SK-N-SH (cell line): ENCODE data around the gene ATP12A.

- RRBS, result no CpG with 5 or more reads among the region's 4 CpGs
CAGE:
- cytosol, long polyA plus RNA, result no peak
- long polyA plus RNA, result no peak
- nucleus, long polyA plus RNA, result no peak
Observed at GRCh38 chr13:23714927-23715371, 144.7 kb downstream of the TNFRSF19 start.

- RRBS, result no CpG with 5 or more reads among the region's 8 CpGs
CAGE:
- cytosol, long polyA plus RNA, result no peak
- long polyA plus RNA, result no peak
- nucleus, long polyA plus RNA, result no peak
Observed at GRCh38 chr13:23728621-23729422, 158.6 kb downstream of the TNFRSF19 start.

DNA sequence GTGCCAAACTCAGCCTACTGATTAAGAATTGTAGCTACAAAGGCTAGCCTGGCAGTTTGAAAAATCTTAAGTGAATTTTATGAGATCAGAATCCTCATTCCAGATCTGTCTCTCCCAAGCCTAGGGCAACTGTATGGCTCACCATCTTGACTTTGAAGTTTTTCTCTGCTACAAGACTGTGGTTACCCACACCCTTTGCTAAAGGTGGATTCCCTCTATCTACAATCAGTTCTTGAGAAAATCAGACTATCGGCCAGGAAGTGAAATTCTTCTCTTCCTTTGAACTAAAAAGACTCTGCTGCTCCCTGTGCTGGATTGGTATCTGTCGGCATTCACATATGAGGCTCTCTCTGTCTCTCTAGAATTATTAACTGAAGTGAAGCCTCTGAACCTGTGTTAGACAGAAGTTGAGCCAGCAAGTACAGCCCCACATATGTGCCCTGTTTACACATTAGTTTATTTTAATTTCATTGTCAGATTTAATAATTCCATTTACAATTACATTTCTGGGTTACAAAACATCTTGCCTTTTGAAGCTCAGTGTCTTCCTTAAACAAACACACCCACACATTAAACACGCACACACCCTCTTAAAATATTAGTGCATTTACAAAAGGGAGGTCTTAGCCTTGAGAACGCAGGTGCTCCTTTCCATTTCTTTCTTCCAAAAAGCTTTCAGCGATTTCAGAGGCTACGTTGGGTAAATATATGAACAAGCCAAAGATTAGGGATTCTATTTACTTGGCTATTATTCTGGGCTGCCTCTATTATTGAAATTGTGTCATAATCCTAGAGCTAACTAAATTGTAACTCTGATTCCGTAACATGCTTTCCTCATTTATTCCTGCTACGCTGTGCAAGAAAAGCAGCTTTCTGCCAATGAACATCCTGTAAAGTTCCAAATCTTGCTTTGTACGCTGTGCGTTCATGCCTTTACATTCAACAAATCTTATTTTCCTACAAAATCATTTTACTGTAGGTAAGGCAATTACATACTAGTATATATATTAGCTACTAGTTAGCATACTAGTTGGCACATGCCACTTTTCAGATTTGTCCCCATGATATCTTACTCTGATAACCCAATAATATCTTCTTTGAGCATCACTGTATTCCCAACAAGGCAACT, 145.6 kb downstream of the MIPEP start:
- RRBS, result no CpG with 5 or more reads among the region's 10 CpGs
CAGE:
- cytosol, long polyA plus RNA, result no peak
- long polyA plus RNA, result no peak
- nucleus, long polyA plus RNA, result no peak

DNA sequence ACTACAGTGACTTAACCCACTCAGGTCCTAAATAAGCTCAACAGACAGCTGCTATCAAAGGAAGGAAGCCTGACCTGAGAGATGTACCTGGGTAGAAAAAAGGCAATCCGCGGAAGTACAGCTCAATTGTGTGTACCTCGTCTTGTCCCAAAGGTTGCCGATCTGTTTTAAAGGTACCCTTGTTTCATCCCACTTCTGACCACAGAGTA, 77.6 kb upstream of the MIPEP start:
- RRBS, result no CpG with 5 or more reads among the region's 4 CpGs
CAGE:
- cytosol, long polyA plus RNA, result no peak
- long polyA plus RNA, result no peak
- nucleus, long polyA plus RNA, result no peak

DNA sequence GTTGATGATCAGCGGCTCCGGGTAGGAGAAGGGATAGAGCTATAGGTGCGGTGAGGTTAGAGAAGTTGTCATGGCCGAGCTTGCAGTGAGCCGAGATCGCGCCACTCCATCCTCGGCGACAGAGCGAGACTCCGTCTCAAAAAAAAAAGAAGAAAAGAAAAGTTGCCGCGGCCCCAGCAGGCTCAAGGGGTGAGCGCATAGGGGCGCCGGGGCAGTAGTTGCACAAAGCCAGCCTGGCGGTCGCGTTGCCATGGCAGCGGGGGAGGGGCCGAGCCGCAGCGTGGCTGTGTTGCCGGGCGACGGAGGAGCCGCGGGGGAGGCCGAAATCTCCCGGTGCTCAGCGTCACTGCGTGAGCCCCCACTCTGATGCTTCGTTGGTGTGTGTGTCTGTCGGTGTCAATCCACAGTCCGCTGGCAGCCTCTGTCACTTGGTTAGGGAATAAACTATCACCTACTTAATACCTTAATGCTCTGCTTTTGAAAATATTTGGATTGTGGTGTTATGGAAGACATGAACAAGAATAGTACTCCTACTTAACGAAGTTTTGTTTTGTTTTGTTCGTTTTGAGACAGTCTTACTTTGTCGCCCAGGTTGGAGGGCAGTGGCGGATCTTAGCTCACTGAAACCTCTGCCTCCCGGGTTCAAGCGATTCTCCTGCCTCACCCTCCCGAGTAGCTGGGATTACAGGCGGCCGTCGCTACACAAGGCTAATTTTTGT, 91.0 kb upstream of the MIPEP start:
- RRBS, result 2% methylated on average over 13 of the region's 45 CpGs
CAGE:
- cytosol, long polyA plus RNA, result no peak
- long polyA plus RNA, result no peak
- nucleus, long polyA plus RNA, result no peak

DNA sequence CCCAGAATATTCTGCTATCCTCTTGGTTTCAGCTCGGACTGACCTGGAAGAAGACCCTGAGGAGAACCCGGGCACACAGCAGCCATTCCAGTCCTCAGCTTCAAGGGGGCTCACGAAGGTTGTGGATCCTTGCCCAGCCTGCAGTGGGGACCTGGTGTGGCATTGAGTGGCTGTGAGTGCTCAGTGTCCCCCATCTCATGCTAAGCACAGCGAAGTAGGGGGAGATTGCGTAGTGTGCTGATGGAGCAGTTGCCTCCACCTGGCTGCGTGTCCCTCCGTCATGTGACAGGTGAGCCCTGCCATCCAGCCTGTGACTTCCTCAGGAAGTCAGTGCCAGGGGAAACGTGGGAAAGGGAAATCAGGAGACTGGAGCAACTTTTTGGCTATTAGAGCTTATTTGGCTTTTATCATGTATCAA, 127.0 kb upstream of the SPATA13 start:
- RRBS, result no CpG with 5 or more reads among the region's 8 CpGs
CAGE:
- cytosol, long polyA plus RNA, result no peak
- long polyA plus RNA, result no peak
- nucleus, long polyA plus RNA, result no peak

GRCh38 chr13:24050140-24050593, 110.4 kb upstream of the SPATA13 start:
- RRBS, result no CpG with 5 or more reads among the region's 5 CpGs
CAGE:
- cytosol, long polyA plus RNA, result no peak
- long polyA plus RNA, result no peak
- nucleus, long polyA plus RNA, result no peak

DNA sequence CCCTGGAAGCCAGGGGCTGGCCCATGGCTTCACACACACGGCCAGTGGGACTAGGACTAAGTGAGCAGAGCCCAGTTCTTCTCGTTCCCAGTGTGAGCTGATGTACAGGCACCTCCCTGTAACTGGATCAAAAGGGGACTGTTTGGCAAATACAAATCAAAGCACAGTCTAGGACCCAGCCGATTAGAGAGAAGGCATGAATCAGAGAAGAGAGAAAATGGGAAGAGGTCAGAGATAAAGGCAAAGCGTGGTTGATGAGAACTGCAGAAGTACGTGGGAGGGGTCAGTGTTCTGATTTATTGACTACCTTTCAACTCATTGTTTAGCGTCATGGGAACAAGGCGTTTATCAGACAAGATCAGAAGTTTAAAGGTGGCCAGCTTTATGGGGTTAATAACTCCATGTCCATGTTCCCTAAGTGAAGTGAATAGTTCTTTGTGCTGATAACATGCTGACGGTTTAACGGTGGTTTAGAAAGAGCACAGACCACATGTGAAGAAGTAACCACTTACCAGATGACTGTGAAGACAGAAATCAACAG, 30.2 kb upstream of the SPATA13 start:
- RRBS, result no CpG with 5 or more reads among the region's 9 CpGs
CAGE:
- cytosol, long polyA plus RNA, result no peak
- long polyA plus RNA, result no peak
- nucleus, long polyA plus RNA, result no peak

DNA sequence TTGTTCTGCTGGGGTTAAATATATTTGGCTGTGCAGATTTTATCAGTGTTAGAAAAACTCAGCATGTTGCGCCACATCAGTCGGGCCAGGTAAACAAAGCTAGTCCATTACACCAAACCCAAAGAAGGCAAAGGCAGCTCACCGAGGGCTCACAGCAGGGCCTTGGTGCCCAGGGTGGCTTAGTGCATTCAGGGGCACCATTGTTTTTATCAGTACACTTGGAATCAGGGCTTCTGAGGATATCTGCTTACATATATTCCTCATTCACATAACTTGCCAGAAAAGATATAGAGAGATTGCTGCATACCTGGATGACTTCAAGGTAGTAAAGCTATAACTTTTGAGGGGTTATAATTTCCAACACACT, 22.2 kb downstream of the SPATA13 start:
- RRBS, result no CpG with 5 or more reads among the region's 3 CpGs
CAGE:
- cytosol, long polyA plus RNA, result no peak
- long polyA plus RNA, result no peak
- nucleus, long polyA plus RNA, result no peak

DNA sequence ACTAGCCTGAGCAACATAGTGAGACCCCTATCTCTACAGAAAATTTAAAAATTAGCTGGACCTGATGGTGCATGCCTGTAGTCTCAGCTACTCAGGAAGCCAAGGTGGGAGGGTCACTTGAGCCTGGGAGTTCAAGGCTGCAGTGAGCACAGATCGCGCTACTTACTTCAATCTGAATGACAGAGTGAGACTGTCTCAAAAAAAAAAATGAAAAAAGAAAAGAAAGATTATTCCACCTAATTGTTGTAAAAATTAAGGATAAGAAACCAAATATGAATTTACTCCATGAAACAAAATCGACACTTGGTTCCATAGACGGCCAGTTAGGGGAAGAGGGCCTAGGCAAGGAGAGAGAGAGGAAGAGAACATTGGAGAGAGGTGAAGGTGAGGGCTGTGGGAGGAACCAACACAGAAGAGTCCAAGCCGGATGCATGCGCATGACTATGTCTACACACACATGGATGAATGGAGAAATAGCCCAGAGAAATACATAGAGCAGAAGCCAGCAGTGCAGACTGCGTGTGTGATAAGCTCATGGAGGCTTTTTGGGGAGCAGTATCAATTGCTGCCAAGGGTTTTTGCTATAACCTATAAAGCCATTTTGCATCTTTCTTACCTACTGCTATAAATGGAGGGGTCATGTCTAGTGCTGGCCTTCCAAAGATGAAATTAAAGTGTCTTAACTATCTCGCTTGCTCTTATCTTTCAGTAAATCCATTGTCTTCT, 67.4 kb upstream of the C1QTNF9 start:
- RRBS, result no CpG with 5 or more reads among the region's 8 CpGs
CAGE:
- cytosol, long polyA plus RNA, result no peak
- long polyA plus RNA, result no peak
- nucleus, long polyA plus RNA, result no peak

- RRBS, result 96% methylated on average over 7 of the region's 18 CpGs
CAGE:
- cytosol, long polyA plus RNA, result no peak
- long polyA plus RNA, result no peak
- nucleus, long polyA plus RNA, result no peak
Observed at GRCh38 chr13:24251294-24251889, 58.0 kb upstream of the C1QTNF9 start.

DNA sequence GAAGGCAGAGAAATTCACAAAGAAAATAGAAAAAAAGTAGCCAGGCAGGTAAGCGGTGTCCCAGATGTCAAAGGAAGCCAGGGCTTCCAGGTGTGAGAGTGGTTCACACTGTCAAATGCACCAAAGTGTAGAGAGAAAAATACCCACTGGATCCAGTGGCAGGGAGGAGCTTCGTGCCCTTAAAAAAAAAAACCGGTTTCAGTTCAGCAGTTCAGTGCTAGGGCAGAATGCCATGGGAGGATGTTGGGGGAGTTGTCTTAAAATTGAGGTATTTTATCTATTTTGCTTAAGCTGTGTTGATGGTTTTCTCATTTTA, 47.8 kb upstream of the C1QTNF9 start:
- RRBS, result no CpG with 5 or more reads among the region's 3 CpGs
CAGE:
- cytosol, long polyA plus RNA, result no peak
- long polyA plus RNA, result no peak
- nucleus, long polyA plus RNA, result no peak

- RRBS, result no CpG with 5 or more reads among the region's 6 CpGs
CAGE:
- cytosol, long polyA plus RNA, result no peak
- long polyA plus RNA, result no peak
- nucleus, long polyA plus RNA, result no peak
Observed at GRCh38 chr13:24503159-24503656, 9.4 kb downstream of the PARP4 start.

DNA sequence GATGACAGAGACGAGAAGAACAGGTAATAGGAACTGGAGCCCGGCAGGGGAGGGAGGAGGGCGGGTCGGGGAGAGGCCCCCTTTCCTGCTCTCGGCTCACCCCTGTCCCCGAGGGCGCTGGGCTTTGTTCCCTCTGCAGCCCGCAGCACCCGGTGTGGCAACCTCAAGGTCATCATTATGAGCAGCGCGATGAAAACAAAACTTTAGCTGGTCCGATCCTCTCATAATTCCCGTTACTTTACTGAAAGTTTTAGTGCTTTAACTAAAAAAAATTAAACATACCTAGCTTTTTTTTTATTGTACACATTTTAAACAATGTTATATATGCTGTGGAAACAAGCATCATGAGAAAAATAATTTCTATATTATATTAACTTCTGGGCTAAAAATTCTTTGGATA, 29.6 kb upstream of the PARP4 start:
- RRBS, result no CpG with 5 or more reads among the region's 13 CpGs
CAGE:
- cytosol, long polyA plus RNA, result no peak
- long polyA plus RNA, result no peak
- nucleus, long polyA plus RNA, result no peak

- RRBS, result 6% methylated on average over 50 of the region's 74 CpGs
CAGE:
- cytosol, long polyA plus RNA, result no peak
- long polyA plus RNA, result no peak
- nucleus, long polyA plus RNA, result no peak
Observed at GRCh38 chr13:24680203-24680901, at the start of gene ATP12A. Gene ATP12A (plus strand): TSS chr13:24680408.

- RRBS, result 71% methylated on average over 2 of the region's 14 CpGs
CAGE:
- cytosol, long polyA plus RNA, result no peak
- long polyA plus RNA, result no peak
- nucleus, long polyA plus RNA, result no peak
Observed at GRCh38 chr13:24764318-24764618, 299 bp downstream of the RNF17 start.

DNA sequence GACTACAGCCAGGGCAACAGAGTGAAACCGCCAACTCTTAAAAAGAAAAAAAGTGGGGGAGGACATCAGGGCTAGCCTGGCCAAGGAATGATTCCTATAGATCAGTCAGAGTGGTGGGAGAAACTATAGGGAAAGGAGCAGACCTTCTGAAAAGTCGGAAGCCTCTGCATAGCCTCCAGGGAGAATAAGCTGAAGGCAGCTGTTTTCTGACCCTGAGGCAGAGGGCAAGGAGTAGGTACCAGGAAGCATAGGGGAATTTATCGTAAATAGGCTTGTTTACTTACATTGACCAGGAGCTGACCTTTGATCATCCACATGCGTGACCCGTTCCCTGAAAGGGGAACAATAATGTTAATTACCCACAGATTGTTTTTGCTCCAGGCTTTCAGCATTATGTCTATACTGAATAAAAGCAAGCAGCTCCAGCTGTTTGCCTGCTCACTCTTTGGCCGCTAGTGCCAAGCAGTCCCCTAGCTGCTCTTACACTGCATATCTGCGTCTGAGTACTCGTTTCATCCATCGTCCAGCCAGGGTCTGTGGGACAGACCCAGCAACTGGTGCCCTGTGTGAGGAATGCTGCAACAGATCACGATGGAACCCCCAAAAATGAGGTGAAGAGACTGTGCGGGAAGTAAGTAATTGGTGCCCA, 3.0 kb upstream of the CENPJ start:
- RRBS, result no CpG with 5 or more reads among the region's 11 CpGs
CAGE:
- cytosol, long polyA plus RNA, result no peak
- long polyA plus RNA, result no peak
- nucleus, long polyA plus RNA, result no peak

DNA sequence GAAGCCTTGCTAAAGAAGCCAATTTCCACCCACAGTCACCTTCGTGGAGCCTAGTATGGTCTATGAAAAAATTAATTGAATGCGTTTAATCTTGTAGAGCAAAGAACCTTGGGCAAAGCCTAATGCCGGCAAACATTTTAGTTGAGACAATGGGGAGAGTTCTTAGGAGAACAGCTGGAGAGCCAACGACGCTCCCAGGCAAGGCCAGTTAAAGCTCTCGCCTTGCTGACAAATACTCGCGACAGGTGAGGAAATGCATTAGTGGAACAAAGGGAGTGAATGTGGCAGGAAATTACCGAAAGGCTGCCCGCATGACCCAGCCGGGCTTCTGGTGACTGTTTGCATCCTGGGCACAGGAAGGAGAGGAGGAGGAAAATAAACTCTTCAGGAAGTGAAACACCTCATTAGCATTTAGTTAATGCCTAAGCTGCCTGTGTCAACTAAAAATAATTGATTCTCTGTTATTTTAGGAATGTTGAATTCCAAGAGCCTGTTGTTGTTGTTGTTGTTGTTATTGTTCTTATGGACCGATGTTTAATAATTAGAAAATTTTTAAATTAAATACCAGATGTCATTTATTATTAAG, 74.6 kb downstream of the SHISA2 start:
- RRBS, result no CpG with 5 or more reads among the region's 12 CpGs
CAGE:
- cytosol, long polyA plus RNA, result no peak
- long polyA plus RNA, result no peak
- nucleus, long polyA plus RNA, result no peak

DNA sequence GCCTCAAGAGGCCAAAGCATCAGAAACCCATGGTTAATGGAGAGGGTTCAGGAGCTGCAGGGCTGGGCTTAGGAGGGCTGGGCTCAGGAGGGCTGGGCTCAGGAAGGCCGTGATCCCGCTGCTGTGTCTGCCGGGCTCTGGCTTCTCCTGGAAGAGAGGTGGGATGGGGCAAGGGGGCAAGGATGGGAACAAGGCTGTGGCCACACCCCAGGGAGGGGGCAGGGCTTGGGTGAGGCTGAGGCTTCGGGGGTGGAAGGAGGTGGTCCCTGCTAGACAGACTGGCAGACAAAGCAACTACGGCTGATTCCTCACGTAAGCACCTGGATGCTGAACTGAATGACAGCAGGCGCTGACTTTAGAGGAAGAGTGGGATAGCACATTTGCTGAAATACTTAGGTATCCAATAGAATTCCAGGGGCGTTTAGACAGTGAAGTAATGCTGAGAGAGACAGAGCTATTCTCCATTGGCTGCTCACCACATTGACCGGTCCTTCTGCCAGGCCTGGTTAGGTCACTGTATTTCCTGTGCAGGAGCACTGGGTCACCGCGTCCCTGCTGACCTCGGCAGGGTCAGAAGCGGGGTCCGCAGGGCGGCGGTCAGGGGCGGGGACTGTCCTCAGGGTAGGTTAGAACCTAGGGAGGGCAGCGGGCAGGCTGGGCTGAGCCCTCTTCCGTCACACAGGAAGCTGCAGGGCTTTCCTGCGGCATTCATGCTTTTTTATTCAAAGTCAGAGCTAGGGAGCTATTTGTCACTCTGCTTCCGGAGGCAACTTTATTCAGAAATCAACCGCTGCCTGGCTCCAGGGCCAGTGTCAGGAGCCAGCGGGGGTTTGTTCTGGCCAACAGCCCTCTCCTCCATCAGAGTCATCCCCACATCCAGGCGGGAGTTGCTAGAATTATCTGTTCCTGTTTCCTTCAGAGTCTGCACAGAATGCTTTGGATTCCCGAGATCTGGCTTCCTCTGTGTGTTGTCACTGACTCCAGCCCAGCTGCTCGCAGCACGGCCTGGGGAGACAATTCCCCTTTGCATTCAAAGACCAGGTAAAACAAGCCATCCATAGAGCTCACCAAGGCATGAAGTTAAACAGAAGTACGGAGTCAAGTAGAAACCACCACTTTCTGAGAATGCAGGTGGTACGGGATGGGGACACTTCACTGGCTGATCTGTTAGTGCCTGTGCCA, 81.4 kb upstream of the WASF3 start:
- RRBS, result no CpG with 5 or more reads among the region's 29 CpGs
CAGE:
- cytosol, long polyA plus RNA, result no peak
- long polyA plus RNA, result no peak
- nucleus, long polyA plus RNA, result no peak

- RRBS, result no CpG with 5 or more reads among the region's 7 CpGs
CAGE:
- cytosol, long polyA plus RNA, result no peak
- long polyA plus RNA, result no peak
- nucleus, long polyA plus RNA, result no peak
Observed at GRCh38 chr13:26784711-26785283, 24.2 kb upstream of the GPR12 start.